Aorta (tissue), 1 donor: ENCODE measurements around the gene RDH12.

DNA sequence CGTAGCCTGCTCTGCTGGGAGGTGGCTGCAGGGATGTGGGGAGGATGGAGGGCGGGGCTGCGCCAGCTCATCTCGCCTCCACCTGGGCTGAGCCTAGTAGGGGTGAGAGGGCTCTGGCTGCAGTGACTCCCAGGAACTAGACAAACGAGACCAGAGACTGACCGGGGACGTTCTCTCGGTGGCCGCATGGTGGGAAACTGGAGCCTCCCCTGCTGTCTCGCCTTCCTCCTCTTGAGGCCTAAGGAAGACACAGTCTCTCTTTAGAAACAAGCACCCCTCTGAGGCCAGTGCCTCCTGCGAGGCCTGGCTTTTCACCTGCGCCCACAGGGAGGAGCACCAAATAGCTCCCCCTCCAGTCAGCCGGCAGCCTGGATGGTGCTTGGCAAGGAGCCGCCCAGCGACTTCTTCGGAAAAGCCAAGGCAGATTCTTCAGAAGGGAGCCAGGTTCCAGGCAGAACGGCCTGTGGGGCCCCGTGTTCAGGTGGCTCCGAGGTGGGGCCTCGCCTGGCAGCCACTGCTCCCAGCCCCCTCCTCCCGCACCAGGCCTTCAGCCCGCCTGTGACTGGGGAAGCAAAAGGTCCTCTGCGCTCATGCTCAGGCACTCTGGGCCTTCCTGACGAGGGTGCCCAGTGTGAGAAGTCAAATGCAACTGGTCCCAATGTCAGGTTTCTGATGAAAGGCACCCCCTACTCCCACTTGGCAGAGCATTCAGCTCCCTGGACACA lies 62.5 kb downstream of the PLEKHG3 start:
- PRO-cap, result no peak

DNA sequence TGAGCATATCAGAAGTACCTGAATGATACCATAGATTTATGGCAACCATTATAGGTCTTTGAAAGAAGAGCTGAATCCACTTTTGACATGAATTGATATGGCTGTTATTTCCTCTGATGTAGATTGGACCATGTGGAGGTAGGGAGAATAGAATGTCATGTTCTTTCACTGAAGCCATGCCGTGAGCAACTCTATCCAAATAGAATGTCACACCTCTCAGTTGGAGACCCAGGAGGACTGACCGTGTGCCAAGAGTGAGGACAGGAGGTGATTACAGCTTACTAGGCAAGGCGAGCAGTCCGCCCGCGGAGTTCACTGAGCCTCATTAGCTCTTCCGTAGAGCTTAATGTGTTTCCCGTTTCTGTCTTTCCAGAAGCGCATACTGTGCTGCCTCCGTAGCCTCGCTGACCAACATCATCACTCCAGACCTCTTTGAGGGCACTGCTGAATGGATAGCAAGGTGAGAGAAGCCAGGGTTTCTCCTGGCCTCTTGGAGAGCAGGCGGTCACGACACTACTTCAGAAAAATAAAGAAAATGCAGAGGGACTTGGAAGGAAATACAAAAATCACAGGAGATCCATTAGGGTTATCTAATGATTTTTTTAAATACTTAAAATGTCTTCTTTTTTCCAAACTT lies 45.7 kb downstream of the FNTB start:
- PRO-cap, result no peak

GRCh38 chr14:65287018-65288198 lies 125.1 kb upstream of the FUT8 start:
- PRO-cap, result no peak

DNA sequence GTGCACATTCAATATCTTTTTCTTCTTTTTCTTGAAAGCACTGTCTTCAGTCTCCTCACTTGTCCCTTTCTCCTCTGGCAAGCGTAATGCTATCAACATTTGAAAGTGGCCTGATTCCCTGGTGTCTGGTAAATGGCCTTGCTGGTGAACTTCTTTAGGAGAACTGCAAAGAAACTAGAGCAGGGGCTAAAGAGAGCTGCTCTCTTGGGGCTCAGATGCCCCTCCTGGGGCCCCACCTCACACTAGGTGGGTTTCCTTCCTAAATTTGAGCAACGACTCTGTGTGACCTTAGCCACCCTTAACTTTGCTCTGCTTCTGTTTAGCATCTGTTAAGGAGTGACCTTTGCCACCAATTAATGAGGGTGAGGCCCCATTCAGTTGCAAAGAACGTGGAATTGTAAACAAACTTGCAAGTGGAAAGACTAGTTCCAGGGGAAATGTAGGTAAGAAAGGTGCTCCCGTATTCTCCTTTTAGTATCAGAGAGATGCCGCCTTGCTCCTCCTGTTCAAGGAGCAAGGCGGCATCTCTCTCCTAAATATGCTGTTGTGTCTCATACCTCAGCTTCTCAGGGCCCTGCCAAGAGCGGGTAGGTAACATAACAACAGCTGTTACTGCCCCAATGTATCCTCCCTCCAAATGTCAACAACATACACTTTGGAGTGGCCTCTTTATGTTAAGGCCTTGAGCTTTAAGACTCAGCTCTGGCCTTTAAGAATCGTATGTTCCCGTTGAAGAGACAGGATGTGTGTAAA lies 77.7 kb upstream of the FUT8 start:
- PRO-cap, result no peak

DNA sequence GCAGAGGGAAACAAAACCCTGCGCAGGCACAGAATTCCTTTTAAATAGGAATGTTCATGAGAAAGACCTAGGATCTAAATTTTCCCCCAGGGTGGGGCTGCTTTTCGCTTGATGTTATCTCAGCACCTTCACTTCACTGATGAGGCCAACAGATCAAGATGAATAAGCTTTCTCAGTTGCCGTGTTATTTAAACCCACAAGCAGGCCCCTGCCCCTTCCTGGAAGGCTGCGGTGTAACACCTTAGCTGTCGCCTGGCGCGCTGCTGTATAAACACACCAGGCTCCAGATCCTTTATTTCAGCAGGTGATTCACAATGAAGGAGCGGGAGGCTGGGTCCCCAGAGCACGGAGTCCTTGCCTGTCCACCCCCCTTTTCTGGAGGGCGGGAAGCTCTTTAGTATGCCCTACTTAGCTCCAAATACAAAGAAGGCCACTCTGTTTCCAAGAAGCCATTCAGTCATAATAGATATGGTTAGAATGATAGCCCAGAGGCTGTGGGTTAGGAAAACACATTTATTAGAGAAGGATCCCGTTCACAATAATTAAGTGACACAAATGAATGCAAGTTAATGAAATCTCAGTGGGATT lies 515.4 kb downstream of the FUT8 start:
- PRO-cap, result no peak

DNA sequence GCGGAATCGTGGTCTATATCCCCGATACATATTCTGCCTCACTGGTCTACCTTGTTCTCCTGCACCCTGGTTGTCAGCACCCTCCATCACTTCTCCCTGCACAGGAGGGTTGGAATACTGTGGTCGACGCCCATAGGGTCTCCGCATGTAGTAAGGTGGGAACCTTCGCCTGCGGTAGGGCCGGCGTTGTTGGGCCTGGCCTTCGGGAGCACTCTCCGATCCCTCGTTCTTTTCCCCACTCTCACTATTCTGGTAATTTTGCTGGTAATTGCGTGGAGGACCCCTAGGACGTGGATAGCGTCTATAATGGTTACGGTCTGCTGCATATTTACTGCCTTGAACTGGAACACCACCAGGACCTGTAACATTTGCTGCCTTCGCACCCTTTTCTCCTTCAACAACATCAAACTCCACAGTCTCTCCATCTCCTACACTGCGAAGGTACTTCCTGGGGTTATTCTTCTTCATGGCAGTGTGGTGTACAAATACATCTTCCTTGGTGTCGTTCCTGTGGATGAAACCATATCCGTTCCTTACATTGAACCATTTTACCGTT lies 473.0 kb upstream of the CCDC196 start:
- PRO-cap, result no peak

- PRO-cap, result no peak
Observed at GRCh38 chr14:66701884-66702634, 194.1 kb downstream of the GPHN start.

DNA sequence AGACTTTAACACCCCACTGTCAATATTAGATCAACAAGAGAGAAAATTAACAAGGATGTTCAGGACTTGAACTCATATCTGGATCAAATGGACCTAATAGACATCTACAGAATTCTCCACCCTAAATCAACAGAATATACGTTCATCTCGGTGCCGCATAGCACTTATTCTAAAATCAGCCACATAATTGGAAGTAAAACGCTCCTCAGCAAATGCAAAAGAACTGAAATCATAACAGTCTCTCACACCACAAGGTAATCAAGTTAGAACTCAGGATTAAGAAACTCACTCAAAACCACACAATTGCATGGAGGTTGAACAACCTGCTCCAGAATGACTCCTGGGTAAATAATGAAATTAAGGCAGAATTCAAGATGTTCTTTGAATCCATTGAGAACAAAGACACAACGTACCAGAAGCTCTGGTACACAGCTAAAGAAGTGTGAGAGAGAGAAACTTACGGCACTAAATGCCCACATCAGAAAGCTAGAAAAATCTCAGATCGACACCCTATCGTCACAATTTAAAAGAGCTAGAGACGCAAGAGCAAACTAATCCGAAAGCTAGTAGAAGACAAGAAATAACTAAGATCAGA lies 196.4 kb downstream of the GPHN start:
- PRO-cap, result no peak

- PRO-cap, result no peak
Observed at GRCh38 chr14:67115840-67116295, 73.4 kb upstream of the GARIN2 start.

- PRO-cap, result no peak
Observed at GRCh38 chr14:67468324-67468746, 20.2 kb downstream of the TMEM229B start.

DNA sequence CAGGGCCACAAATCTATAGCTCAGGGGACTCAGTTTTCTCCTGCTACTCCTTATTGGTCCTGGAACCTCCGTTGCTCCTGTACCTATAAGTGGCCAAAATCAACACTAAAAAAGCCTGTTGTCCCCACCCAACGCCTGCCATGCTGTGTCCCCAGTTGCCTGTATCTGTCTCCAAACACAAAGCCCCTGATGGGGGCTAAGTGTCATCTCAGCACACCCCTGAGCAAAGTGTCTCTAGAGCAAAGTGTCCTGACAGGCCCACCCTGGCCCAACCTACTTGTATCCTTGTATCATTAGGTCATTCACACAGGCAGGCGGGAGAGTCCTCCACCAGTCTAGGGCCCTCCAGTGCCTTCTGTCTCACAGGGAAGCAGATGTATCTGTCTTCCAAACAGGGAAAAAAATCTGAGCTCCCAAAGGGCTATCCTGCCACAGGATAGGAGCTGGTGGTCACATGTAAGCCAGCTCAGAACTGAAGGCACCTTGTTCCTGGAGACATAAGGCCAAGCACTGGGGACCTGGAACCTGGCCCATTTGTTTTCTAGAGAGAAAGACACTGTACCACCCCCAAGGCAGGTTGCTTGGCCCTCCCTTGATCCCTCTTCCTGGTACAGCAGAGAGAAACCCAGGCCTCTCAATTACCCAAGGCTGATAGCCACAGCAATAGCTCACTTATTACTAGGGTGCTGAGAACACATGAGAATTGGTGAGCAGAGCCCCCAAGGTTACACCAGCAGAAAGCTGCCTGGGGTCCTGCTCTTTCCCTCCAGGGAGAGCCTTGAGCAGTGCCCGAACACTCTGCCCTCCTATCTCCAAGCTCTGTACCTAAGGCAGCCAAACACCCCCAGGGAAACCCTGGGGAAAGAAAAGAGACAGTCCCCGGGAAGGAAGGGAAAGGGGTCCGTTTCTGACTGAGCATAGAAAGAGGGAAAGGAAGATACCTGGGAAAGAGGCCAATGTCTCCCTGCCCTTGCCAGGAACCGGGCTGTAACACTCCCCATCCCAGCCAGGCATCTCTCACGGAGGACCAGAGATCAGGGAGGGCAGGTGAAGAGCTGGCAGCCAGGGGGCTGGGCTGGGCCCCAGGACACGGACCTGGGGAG lies 19.3 kb upstream of the PLEKHH1 start:
- PRO-cap, result no peak

- PRO-cap, result unidirectional peak, minus-strand start at chr14:67515215
Observed at GRCh38 chr14:67514828-67515939, 17.9 kb upstream of the PLEKHH1 start.

DNA sequence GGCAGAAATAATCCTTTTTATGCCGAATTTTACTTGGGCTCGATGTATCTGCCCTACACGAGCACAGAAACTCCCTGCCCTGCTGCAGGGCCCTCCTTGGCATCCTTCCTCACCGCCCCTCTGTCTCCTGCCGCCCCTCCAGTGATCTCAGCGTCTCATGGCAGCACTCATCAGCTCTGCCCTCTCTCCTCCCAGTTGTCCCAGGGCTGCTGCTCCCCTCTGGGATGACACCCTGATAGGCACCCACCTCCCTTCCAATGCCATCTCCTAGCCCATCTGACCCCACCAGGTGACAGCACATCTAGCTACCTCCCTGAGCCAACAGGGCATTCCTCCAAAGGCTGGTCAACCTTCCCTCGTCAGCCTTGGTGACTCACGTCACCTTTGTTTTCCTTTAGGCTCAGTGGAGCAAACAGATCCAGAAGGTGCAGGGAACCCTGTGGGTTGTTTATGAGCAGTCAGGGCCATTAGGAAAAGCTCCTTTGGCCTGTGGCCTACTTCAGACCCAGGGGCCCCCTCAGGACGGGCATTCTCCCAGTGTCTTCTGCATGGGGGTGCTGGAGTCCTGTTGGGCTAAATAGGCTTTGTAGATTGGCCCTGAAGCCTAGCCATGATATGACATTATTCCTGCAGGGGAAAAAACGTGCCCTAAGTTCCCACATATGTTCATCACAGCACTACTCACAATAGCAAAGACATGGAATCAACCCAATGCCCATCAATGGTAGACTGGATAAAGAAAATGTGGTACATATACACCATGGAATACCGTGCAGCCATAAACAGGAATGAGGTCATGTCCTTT lies 32.4 kb downstream of the PIGH start:
- PRO-cap, result no peak

DNA sequence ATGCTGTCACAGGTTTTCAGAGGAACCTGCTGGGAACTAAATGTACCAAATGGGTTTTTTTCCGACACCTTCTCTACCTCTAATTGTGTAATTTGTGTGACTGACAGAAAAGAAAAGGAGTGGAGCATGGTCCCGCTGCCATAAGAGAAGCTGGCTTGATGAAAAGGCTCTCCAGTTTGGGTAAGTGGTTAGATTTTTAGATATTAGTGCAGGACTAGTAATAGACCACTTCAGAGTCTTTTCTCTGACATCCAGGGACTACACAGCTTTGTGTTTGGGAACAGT lies 1.0 kb downstream of the ARG2 start:
- PRO-cap, result no peak

GRCh38 chr14:67645177-67645756 lies 25.5 kb downstream of the ARG2 start:
- PRO-cap, result no peak

GRCh38 chr14:67701662-67701946 lies at the start of gene RDH12:
Gene RDH12 (plus strand): TSS chr14:67701886.
- PRO-cap, result no peak

GRCh38 chr14:67722237-67722822 lies 20.6 kb downstream of the RDH12 start:
- PRO-cap, result no peak

DNA sequence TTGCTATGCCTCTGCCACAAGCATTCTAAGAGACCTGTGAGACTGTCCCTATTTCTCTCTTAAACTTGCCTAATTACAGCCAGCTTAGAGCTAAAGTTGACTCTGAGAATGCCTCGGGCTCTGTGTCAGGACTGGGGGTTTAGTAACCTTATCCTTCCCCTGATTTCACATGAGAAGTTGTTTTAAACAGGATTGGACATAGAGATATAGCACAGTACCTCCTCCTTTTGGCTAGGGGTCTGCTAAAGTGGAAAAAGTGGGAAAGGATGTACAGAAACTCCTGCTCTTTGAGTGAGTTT lies 121.9 kb downstream of the RAD51B start:
- PRO-cap, result no peak

DNA sequence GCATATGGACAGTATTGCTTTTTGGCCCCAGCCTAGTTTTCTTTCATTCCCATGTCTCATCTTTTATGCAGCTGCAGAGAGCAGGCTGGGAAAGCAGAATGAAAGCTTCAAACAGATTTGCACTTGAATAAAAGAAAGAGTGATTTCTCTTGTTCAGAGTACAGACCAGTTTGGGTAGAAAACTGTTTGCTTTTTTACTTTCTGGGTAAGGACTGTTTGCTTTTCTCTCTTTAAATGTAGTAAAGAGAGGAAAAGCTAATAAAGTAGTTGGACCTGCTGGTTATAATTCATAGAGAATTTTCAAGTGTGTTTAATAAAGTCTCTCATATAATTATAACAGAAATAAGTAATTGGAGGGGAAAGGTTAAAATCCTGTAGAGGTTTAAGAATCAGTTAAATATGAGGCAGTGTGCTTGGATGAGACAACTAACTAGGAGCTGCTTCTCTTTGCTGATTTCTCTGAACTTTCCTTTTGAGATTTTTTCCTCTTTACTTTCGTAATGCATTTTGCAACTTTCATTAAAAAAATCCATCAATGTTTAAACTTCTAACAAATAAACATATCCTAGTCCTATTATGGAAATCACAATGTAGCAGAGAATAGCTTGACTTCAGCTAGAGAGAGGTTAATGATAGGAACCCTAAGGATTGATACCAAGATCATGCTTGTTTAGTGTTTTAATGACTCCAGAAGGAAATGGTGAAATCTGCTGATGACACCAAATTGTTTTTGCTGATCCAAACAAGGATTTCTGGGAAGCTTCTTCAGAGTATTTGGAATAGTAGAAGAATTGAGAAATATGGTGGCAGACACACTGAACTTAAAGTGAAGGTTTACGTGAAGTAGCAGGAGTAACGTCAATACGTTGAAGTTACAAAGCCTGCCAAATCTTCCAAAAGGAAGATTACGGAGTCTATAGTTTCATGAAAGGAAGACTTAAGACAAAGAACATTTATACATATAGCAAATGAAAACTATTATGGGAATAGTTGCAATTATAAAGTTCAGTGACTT lies 122.5 kb downstream of the RAD51B start:
- PRO-cap, result no peak

DNA sequence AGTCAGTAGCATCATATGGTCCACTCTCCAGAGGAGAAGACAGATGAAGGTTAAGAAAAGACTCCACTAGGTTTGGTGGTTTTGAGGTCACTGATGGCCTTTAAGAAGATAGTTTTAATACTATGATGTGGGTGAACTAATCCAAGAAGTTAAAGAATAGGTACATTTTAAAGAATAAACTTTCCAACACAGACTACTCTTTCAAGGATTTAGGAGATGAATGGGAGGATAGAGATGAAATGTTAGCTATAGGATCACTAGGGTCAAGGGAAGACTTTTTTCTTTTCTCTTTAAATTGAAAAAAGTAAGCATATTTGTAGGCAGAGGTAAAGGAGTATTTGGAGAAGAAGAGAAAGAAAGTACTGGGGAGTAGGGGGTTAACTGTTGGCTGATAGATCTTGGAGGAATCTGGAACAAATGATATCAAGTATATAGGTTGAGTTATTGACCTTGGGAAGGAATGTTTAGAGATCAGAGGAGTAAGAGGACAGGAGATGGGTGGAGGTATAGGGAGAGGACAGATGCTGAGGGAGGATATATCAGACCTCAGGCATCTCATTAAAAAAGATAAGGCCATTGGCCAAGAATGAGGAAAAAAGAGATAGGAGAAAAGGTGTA lies 135.0 kb downstream of the RAD51B start:
- PRO-cap, result no peak